Pericardium fibroblast (primary cell): ENCODE data around the gene AQP1.

GRCh38 chr7:30899491-30900676 is 11.8 kb upstream of the AQP1 start:
- RAMPAGE, long total RNA = no peak

DNA sequence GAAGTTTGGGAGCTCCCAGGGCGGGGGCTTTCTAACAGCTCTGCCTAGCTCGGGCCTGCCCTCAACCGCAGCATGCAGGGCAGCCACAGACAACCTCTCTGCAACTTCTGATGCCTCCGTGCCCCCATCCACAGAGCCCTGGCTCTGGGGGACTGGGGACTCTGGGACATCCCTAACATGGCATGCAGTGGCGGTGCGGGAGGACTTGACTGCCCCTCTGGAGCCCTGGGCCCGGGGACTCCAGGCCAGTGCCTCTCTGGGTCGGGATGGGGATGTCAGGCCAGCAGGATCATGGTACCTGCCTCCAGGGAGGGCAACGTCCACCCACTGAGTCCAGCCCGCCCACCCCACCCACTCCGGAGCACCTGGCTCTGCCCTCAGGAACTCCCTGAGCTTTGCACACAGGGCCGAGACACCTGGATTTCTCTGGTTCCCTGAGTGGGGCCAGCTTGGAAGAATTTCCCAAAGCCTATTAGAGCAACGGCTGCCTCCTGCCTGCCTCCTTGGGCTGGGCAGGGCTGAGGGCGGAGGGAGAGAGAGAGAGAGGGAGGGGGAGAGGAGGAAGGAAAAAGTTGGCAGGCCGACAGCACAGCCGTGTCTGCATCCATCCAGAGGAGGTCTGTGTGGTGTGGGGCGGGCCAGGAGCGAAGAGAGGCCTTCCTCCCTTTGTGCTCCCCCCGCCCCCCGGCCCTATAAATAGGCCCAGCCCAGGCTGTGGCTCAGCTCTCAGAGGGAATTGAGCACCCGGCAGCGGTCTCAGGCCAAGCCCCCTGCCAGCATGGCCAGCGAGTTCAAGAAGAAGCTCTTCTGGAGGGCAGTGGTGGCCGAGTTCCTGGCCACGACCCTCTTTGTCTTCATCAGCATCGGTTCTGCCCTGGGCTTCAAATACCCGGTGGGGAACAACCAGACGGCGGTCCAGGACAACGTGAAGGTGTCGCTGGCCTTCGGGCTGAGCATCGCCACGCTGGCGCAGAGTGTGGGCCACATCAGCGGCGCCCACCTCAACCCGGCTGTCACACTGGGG is at the start of gene AQP1:
AQP1 (plus strand) TSS at position 722 of the 1,024 bp plus-strand sequence.
- RAMPAGE, long total RNA = start-site peak on the plus strand centred at position 741 of the sequence, 40 bp wide, 32 and 350 reads in 2 replicates

DNA sequence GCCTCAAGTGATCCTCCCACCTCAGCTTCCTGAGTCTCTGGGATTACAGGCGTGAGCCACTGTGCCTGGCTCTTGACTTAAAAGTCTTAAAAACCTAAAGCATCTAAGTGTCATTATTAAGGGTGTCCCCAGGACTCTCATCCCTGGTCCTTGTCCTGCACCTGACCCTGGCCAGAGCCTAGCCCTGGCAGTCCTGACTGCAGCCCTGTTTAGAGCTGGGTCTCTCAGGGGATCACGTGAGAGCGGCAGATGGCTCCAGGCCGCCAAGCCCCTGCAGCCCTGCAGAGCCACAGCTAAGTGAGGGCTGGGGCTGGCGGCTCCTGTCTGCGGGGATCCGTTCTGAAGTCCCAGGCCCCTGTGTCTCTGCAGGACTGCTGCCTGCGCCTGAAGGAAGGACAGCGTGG is 25.5 kb upstream of the GHRHR start:
- RAMPAGE, long total RNA = no peak

DNA sequence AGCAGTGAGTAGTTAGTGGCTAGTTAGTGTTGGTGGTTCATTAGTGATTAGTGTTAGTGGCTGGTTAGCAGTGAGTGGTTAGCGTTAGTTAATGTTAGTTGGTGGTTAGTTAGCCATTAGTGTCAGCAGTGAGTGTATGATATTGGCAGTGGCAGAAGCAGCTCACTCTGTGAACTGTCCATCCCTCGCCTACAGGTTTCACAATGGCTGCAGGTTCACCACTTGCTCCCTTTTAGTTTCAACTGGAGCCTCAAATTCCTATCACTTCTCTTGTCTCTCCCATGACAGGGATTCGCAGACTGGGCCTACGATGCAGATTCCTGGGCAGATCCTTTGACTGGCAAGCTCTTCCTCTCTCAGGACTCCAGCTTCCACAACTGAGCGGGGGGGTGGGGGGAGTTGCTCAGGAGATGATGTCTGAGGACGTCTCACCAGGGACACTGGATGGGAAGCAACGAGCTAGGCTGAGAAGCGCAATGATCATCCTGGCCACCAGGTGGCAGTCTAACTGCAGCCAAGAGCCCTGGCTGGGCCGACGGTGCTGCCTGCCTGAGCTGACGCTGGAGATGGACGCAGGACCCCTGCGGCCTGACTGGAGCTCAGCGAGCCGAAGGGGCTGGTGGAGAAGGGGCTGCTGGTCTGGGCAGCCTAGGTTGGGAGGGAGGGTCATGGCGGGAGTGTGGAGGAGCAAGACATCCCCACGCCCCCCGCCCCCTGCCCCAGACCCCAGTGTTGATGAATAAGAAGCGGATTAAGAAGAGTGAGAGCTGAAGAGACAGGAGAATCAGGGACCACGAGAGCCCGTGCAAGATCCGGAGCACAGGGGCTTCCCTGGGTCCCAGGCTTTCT is 19.8 kb downstream of the GHRHR start:
- RAMPAGE, long total RNA = no peak

GRCh38 chr7:31882203-31882688 is 188.0 kb downstream of the PDE1C start:
- RAMPAGE, long total RNA = no peak

GRCh38 chr7:32509733-32510385 is 14.6 kb downstream of the AVL9 start:
- RAMPAGE, long total RNA = no peak

- RAMPAGE, long total RNA = no peak
Observed at GRCh38 chr7:32521721-32522236, 26.5 kb downstream of the AVL9 start.

DNA sequence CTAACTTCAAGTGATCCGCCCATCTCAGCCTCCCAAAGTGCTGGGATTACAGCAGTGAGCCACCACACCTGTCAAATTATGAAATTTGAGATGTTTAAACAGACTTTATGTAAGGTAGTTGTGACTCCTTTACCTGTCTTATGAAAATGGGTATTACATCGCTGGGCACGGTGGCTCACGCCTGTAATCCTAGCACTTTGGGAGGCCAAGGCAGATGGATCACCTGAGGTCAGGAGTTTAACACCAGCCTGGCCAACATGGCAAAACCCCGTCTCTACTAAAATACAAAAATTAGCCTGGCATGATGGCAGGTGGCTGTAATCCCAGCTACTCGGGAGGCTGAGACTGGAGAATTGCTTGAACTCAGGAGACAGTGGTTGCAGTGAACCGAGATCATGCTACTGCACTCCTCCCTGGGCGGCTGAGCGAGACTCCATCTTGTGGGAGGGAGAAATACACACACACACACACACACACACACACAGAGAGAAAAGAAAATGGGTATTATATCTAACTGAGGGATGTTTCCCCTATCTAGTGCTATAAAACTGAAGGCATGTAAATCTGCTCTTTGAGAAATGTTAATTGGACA is 28.9 kb downstream of the AVL9 start:
- RAMPAGE, long total RNA = no peak

GRCh38 chr7:33554672-33555185 is 350.6 kb upstream of the BMPER start:
- RAMPAGE, long total RNA = no peak

DNA sequence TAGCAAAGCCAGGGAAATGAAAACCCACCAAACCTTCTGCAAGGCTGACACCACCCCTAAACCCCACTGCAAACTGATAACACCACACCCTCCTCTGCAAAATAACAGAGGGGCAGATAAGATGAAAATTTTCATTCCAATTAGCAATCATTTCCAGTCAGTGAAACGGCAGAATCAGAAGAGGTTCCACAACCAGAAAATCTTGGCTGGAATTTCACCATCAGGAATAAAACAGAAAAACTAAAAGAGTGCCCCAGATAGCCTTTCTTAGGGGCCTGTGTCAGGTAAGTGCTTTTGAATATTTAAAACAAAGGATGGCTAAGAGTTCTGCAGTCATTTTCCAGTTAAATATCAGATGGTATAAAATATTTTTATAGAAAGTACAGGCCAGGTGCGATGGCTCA is 179.5 kb upstream of the BMPER start:
- RAMPAGE, long total RNA = no peak

GRCh38 chr7:34814077-34814573 is 156.1 kb downstream of the NPSR1 start:
- RAMPAGE, long total RNA = no peak

DNA sequence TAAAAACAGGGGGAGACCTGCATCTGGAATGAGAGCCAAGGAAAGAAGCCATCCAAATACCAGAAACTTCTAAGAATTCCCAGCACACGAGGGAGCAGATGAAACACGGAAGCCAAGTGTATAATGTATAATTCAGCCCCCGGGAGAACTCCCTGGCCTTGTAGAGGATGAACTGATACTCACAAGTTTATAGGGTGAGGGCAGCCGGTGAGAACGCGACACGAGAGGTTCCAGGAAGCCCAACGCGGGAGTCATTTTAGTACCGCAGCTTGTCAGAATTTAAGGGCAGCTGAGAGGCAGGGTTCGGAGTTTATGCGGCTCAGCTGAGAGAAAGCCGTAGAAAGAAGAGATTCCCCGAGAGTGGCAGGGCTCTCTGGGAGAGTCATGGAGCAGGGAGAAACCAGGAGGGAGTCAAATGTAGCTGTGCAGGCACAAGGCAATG is 164.0 kb downstream of the NPSR1 start:
- RAMPAGE, long total RNA = no peak

DNA sequence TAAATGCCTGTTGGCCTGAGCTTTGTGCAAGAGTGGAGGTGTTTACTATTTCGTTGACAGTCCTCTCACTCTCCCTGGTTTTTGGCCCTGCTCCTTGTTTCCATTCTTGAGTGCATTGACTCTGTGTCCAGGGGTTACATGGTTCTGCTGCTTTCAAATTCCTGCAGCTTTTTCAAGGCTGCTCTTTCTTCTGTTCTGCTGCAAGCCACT is 59.7 kb upstream of the TBX20 start:
- RAMPAGE, long total RNA = no peak

GRCh38 chr7:35647105-35647682 is 47.7 kb downstream of the HERPUD2 start:
- RAMPAGE, long total RNA = no peak

DNA sequence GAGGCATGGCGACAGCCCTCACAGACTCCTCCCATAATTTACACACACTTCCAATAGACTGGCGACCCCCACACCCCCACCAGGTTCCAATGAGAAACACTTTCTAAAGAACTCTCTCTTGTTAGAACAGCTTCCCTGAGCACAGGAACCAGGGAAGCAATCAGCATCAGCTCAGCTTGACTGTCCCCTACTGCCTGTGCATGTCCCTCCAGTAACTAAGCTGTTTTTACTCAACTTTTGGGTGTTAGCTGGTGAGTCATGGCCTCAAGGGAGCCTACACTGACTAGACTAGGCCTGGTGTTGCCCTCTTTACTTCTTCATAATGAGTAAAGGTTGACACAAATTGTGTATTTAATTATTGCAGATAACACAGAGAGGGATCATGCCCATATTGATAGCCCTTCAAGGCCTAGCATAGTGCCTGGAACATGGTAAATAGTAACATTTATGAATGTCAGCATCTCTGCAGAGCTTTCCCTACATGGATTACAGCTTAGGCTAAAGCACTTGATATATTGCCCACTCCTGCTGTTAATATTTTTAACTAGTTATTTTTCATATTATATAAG is 32.7 kb upstream of the HERPUD2 start:
- RAMPAGE, long total RNA = no peak

DNA sequence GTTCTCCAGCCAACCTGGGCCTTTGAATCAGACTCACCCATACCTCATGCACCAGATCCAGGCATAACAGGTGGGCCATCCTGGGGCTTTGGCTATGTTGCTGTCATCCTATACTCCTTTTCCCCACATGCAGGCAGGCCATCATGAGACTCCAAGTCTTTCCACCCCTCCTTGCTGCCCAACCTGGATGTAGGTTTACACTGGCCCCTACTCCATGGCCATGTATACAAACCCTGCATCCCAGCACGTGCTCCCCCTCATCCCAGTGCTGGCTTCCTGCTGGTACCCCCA is 171.5 kb upstream of the EEPD1 start:
- RAMPAGE, long total RNA = no peak

GRCh38 chr7:36119111-36119665 is 33.9 kb upstream of the EEPD1 start:
- RAMPAGE, long total RNA = no peak

- RAMPAGE, long total RNA = no peak
Observed at GRCh38 chr7:36191233-36192035, 38.4 kb downstream of the EEPD1 start.

DNA sequence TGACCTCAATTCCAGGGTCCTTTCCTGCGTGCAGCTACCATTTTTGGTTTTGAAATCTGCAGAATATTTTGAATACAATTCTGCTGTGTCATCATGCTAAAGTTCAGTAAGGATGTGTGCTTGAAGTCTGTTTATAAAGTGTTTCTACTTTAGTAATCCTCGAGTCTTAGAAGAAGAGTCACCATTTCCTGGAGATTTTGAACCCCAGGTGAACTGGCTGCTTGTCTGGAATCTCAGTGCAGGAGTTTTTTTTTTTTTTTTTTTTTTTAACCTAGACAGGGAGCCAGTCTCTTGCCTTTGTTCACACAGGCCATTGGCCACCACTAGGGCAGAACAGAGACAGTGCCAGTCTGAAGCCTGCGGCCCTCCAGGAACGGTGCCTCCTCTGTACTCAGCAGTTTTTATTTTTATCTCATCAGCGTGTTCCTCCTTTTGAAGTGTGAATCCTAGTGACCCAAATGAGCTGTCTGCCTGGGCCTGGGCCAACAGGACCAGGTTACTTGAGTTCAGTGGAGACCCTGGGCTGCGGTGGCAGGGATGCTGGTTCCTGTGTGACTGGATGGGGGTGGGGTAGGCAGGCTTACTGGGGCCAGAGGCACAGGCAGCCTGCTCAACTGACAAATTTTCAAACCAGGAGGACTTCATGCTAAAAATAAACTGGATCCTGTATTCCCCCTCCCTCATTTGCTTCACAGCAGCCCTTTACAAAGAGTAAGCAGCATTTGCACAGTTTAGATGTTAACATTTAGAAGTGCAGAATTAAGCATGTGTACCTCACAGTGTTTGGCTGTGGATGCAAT is 54.8 kb downstream of the EEPD1 start:
- RAMPAGE, long total RNA = no peak

- RAMPAGE, long total RNA = no peak
Observed at GRCh38 chr7:36210575-36211381, 57.7 kb downstream of the EEPD1 start.